ENCODE measurements around a stretch of chr22.

DNA sequence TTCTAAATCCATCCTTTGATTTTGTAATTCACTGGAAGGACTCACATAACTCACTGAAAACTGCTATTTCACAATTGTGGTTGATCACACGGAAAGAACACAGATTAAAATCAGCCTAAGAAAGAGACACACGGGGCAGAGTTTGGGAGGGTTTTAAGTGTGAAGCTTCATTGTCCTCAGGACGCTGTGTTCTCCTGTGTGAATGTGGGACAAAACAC is 10.4 kb downstream of the APOL1 start:
- RRBS: no CpG with 5 or more reads among the region's 3 CpGs

DNA sequence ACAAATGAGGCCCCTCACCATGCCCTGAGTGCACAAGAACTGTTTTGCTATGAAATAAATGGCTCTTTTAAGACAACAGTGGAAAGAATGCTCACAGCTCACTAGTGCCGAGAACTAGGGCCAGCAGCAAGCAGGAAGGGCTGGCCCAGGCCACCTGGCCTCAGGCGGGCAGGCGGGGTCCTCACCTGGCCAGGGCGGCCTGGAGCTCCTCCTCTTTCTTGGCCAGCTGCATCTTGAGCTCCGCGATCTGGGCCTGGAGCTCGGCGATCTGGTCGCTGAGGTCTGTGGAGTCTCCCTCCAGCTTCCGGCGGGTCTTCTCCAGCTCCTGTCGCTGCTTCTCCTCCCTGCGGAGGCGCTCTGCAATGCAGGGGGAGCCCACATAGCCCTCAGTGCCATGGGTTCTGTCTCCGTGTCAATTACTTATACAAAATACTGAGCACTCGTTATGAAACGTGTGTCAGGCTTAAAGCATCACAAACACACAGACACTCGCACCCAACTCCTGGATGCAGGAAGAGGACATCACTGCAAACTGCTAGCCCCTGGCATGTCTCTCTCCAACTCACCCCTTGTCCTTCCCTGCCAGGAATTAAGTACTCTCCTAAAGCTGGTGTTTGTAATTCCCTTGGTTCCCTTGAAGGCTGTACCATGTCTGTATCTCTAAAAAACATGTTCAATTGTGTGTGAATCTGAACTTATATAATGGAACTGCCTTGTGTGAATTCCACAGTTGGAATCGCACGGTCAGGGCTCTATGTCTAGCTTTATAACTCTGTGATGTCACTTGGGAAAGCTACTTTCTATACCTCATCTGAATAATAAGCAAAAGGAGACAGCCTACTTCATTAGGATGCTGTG is 44.0 kb downstream of the APOL1 start:
- RRBS: no CpG with 5 or more reads among the region's 20 CpGs

GRCh38 chr22:36300602-36301222 is 47.8 kb downstream of the APOL1 start:
- RRBS: no CpG with 5 or more reads among the region's 19 CpGs

DNA sequence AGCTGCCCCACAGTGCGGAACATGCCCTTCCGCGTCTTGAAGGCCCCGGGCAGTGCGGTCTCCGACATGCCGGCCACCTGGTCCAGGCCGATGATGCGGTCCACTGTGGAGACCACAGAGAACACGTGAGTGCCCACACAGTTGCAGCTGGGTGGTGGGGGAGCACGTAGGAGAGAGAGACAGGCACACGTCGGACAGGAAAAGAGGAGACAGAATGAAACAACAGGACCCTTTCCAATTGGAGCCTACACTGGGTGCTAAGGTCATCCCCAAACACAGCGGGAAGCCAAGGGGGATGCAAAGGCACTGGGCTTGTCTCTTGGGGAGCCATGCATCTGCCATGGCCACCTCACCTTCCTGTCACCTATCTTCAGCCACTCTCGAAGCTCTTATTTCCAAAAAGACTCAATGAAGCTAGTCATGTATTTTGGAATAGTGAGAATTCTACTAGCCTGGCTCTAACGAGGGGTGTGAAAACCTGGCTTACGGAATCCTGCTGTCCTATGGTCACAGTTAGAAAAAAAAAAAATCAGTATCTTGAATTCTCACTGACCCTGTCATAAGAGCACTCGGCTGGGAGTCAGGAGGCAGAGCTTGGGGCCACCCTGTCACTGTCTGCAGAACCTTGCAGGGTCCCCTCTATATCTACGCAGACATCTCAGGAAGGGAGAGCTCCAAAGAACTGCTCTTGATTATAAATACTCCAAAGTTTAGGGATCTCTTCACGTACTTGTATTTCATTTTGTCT is 53.7 kb downstream of the APOL1 start:
- RRBS: no CpG with 5 or more reads among the region's 20 CpGs

DNA sequence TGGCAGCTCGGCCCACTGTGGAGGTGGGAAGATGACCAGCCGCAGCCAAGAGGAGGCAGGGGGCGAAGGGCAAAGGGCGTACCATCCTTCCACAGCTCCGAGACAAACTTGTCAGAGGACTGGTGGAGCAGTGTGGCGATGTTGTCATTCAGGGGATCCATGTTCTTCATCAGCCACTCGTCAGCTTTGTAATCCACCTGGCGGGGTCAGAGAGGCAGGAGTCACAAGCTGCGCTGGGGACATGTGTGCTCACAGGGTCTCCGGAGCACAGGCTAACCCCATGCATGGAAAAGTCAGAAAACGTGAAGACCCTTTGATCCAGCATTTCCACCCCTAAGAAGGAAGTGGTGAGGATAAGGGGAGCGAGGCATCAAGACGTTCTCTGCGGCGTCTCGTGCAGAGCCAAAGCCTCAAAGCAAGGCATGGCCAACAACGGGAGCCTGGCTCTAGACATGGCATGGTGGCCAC is 56.3 kb downstream of the APOL1 start:
- RRBS: no CpG with 5 or more reads among the region's 17 CpGs

DNA sequence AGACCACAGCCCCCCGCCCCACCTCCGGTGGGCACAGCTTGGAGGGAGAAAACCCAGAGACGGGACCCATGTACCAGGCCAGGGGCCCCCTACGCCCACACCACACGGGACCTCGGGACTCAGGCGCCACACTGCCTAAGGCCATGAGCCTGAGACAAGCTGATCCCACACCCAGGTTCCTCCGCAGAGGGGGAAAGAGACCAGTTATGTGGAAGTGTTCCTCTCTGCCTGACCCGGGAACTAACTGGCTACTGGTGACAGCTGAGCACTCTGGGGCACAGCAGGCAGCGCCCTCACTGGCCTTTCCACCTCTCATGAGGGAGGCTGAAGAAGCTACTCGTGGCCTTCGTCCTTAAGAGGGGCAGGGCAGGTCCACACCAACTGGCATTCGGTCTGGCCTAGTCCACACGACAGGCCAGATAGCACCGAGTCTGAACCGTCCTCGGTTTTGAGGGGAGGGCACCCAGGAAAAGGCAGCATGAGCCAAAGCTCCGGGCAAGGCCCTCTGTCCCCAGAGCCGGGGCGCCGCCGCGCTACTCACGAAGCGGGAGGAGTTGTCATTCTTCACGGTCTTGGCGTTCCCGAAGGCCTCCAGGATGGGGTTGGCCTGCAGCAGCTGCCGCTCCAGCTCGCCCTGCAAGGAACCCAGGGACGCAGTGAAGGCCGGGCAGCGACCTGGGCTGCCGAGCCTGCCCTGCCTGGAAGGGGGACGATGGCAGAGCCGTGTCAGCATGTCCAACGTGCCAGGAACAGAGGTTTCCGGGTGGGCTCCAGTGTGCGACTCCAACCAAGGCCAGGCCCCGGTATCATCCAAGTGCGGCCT is 65.7 kb downstream of the MYH9 start:
- RRBS: 100% methylated on average over 3 of the region's 41 CpGs

DNA sequence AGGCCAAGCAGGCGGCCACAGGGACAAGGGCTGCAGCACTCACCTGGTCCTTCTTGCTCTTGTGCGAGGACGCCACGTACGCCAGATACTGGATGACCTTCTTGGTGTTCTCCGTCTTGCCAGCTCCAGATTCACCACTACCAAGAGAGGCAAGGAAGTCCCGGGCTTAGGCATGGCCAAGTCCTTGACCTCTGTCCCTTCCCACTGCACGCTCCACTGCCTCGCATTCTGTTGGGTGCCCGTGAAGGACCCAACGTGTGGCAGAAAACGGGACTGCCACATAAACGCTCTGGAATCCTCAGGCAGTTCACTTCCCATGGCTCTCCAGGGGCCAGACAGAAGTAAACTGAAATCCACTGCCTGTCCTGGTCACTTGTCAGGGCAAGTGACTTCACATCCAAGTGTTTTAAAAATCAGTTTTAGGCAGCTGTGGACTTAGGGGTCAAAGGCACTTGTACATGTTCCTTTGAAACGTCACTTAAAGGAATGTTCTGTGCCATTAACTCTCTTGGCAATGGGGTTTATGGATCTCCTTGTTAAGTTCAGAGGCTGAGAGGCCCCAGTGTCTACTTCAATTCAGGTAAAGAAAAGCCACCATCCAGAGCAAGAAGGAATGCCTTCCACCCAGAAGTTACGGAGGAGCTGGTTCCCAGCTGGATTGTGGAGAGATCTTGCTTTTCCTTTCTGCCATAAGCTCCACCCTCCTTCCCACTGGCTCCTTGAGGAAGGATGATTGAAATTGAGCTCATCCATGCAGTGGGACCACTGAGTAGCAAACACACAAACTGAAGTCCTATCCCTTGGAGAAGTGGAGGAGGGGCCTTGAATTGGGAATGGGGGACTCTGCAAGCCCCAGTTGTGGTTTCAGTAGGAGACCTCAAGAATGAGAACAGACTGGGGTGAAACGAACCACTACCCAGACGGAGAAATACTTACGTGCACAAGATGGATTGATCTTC is 61.0 kb downstream of the MYH9 start:
- RRBS: no CpG with 5 or more reads among the region's 18 CpGs

- RRBS: no CpG with 5 or more reads among the region's 4 CpGs
These were observed 54.1 kb downstream of the MYH9 start for GRCh38 chr22:36333658-36334004.

- RRBS: no CpG with 5 or more reads among the region's 7 CpGs
These were observed 49.1 kb downstream of the MYH9 start for GRCh38 chr22:36338719-36339105.

DNA sequence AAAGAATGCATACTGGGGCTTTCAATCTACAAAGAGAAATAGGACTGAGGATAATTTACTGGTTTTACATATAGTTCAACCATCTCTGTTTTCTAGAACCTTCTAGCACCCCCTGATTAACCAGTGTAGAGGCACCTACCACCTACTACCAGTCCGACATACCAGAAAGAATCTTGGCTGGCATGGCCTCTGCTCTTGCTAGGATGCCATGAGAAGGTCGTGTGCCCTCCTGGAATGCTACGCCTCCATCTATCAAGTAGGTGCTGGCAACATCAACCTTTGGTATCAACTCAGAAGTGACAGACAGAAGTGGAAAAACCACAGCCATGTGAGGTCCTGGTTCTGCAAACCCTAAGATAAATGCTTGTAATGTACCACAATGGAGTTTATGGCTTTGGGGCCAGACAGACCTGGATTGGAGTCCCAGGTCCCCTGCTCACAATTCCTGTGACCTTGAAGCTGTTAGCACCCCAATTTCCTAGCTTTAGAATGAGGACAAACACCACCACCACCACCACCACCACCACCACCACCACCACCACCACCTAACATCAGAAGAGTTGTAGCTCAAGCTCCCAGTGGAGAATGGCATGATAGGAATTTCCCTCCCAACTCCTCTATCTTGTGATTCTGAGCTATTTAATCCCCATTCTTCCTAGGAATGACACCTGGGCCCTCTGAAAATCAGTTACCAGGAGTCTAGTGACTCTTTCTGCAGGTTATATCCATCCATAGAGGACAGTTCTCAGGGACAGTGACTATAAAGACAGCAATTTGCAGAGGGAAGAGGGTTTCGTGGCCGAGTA is 28.0 kb downstream of the MYH9 start:
- RRBS: no CpG with 5 or more reads among the region's 5 CpGs

- RRBS: no CpG with 5 or more reads among the region's 20 CpGs
These were observed 18.4 kb downstream of the MYH9 start for GRCh38 chr22:36368945-36370175.

DNA sequence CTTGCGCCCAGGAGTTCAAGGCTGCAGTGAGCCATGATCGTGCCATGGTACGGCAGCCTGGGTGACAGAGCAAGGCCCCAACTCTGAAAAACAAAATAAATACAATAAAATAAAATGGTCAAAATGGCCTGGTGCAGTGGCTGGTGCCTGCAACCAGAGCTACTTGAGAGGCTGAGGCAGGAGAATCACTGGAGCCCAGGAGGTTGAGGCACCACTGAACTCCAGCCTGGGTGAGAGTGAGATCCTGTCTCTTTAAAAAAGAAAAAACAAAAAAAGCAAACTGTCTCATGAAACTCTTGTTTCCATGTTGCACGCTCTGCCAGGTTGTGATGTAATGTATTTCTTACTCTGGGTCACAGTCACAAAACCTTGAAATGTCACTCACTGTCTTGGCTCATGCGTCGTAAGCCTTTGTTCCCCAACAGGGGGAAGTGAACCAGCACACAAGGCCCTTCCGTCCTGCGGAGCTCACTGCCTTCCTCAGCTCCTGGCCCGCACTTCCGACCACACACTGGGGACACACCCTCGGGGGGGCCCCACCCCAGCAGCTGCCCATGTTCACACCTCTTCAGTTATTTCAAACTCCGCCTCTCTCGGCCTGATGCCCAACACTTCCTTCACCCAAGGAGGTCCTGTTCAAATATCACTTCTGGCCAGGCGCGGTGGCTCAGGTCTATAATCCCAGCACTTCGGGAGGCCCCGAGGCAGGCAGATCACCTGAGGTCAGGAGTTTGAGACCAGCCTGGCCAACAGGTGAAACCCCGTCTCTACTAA is 29.8 kb downstream of the TXN2 start:
- RRBS: no CpG with 5 or more reads among the region's 18 CpGs

GRCh38 chr22:36455959-36456303 is 25.5 kb downstream of the TXN2 start:
- RRBS: no CpG with 5 or more reads among the region's 7 CpGs

GRCh38 chr22:36471007-36471908 is 10.2 kb downstream of the TXN2 start:
- RRBS: no CpG with 5 or more reads among the region's 28 CpGs

GRCh38 chr22:36474802-36475199 is 6.6 kb downstream of the TXN2 start:
- RRBS: no CpG with 5 or more reads among the region's 7 CpGs

DNA sequence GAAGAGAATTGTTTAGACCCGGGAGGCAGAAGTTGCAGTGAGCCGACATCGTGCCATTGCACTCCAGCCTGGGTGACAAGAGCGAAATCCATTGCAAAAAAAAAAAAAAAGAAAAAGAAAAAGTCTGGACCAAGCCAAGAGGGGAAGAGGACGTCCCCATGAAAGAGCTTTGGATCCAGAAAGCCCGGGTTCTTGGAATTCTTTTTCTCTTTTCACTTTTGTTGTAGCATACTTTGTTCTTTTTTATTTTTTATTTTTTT is 6.5 kb upstream of the TXN2 start:
- RRBS: no CpG with 5 or more reads among the region's 6 CpGs

DNA sequence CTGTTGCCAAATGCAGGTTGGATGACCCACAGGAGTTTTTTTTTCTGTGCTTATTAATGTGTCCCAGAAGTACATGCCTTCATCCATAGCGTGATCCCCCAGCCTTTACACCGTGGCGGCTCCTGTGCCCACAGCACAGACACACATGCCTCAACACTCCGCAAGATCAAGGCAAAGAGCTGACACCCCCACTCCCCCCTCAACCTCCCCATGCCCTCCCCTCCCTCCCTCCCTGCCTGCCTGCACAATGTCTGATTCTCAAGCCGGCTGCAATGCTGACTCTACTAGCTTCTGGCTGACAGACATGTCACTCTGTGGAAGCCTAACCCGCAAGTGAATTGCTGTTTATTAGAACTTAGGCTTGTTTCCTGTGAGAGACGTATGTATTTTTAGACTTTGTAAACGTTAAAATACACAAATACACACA is 2.2 kb downstream of the CACNG2 start:
- RRBS: no CpG with 5 or more reads among the region's 8 CpGs

DNA sequence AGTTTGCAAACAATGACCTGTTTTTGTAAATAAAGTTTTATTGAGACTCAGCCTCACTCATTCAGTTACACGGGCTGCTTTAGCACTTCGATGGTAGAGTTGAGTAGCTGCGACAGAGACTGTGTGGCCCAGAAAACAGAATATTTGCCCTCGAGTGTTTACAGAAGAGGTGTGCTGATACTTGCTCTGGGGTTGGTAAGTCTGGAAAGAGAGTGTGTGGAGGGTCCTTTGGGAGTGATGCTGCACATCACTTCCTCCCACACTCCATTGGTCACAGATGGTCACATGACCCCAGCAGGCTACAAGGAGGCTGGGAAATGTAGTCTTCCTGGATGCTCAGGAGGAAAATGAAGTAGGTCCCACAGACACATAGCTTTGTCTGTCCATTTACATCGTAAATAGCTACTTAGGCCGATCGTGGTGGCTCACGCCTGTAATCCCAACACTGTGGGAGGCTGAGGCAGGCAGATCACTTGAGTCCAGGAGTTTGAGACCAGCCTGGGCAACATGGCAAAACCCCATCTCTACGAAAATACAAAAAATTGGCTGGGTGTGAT is 34.5 kb downstream of the IFT27 start:
- RRBS: no CpG with 5 or more reads among the region's 9 CpGs

GRCh38 chr22:36817354-36817661 is 473 bp upstream of the PVALB start:
- RRBS: no CpG with 5 or more reads among the region's 12 CpGs

GRCh38 chr22:36846664-36847003 is 14.2 kb upstream of the NCF4 start:
- RRBS: no CpG with 5 or more reads among the region's 5 CpGs

Measured in NB4 (cell line).